SJCRH30 (cell line): ENCODE results near the genes FBN2 and P4HA2.

DNA sequence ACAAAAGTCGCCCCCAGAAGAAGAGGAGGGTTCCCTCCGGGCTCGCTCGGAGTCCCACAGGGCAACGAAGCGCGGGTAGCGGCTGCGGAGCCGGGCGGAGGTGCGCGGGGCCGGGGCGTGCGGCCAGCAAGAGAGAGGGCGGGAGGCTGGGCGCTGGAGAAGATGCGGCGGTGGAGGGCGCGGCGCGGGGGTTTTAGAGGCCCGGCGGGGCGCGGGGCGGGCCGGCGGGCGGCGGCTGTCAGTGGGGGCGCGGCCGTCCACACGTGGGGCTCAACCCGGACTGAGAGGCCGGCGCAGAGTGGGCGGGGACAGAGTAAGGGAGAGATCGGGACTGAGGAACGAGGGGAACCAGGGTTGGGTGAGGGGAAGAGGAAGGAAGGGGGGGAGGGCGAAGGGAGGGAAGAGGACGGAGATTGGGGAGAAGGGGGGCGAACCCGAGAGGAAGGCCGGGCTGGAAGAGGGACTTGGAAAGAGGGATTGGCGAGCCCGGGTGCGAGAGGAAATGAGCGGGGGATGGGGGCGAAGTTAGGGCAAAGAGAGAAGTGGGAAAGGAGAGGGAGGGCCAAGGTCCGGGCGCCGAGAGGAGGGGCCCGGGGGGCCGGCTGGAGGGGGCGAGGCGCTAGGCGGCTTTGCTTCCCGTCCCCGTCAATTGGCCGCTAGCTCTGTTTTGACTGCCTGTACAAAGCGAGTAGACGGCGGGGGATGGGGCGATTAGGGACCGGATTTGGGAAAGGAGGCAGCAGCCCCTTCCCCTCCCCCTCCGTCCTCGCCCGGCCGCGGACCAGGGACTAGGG, at the start of gene FBN2:
FBN2 (minus strand) TSS at position 169 of the 794 bp plus-strand sequence.
- RAMPAGE, long total RNA: no peak

- RAMPAGE, long total RNA: no peak
Observed at GRCh38 chr5:128966115-128966671, 905 bp downstream of the SLC27A6 start.

GRCh38 chr5:131019778-131020352, 145.2 kb downstream of the HINT1 start:
- RAMPAGE, long total RNA: no peak

DNA sequence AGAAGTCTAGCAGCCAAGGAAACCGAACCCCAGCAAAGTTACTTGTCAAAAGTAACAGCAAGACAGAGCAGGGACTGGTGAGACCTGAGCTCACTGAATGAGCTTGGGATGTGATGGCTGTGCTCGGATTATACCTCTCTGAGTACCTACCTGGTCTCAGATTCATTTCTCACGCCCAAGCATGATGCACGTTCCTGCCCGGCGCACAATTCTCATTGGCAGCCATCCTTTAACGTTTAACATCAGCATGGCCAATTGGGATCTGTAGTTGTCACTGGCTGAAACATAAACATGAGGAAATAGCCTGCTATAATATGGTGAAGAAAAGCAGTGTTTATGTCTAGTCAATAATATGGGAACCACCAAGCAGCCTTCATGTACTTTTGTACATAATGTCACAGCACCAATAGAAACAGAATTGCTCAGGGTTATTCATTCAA, 732 bp downstream of the LYRM7 start:
- RAMPAGE, long total RNA: no peak

DNA sequence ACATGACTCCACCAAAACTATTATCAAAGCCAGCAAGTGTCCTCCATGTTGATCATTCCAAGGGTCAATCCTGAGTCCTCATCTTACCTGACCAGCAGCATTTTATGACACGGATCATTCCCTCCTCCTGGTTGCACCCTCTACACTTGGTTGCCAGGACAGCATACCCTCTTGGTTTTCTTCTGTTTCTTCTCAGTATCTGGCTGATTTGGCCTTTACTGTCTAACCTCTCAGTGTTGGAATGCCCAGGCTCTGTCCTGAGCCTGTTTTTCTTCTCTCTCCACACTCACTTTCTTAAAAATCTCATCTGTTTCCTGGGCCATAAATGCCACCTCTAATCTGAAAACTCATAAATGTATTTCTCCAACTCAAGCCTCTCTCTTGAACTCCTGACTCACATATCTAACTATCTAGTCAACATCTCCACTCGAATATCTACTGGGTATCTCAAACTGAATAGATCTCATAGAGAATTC, 40.0 kb upstream of the CDC42SE2 start:
- RAMPAGE, long total RNA: no peak

DNA sequence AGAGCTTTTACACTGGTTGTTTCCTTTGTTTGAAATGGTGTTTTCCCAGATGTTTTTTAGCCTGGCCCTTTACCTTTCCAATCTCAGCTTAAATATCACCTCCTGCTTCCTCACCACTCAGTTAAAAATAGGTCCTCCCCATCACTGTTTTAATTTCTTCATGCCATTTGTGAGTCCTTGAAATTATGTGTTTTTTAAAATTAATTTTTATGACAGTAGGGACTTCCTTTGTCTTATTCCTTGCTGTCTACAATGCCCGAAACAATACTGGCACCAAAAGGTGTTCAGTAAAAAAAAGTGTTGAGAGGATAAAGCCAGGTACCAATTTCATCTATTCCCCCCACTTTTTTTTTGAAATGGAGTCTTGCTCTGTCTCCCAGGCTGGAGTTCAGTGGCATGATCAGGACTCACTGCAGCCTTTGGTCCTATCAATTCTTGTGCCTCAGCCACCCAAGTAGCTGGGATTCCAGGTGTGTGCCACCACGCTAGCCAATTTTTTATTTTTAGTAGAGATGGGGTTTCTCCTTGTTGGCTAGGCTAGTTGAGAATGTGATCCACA, 13.9 kb downstream of the CDC42SE2 start:
- RAMPAGE, long total RNA: no peak

- RAMPAGE, long total RNA: no peak
Observed at GRCh38 chr5:131341387-131341929, 77.6 kb downstream of the CDC42SE2 start.

GRCh38 chr5:131345272-131345626, 81.4 kb downstream of the CDC42SE2 start:
- RAMPAGE, long total RNA: no peak

- RAMPAGE, long total RNA: no peak
Observed at GRCh38 chr5:131348512-131349046, 84.7 kb downstream of the CDC42SE2 start.

DNA sequence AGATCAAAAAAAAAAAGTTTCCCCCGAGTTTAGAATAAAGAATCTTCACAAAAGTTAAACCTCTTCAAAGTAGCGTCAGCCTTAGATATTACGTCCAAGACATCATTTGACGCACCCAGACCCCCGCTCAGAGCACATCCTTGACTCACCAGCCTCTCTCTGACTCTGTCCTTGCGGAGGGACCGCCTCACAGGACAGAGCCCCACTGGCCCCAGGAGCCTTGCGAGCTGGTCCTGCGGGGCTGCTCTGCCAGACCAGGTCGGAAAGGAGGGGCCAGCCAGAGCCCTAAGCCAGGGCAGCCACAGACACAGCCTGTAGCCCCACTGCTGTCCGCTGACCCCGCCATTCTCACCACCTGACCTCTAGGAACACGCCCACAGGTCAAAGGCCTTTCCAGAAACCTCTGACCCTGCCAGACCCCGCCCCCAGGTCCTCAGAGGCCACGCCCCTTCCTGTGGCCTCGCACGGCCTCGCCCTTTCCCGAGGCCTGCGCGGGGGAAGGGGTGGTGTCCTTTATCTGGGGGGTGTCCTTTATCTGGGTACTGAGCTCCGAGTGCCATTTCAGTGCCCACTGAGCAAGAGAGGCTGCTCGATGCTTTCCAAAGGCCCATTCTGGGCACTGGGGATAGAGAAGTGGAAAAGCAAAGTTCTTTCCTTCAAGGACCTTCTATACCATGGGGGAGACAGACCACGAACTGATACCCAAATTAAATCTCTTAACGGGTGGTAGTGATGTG, 46.7 kb downstream of the P4HA2 start:
- RAMPAGE, long total RNA: no peak

DNA sequence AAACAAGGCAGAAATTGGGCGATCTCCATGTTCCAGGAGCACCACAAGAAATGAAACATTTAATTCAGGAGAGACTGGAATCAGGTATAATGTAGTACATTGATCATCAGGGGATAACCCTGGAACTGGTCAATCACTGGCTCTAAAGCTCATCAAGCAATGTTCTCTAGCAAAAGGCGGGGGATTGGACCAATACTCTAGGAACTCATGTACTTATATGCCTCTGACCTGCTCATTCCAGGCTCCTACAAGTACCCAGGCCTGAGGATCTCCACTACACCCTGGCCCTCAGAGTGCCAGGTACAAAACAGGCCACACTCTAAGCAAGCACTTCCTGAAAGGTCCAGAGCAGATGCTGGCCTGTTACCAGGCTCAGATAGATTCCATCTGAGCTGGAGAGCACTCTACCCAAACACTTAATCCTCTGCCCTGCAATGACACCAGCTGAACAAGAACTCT, 3.1 kb downstream of the P4HA2 start:
- RAMPAGE, long total RNA: no peak

GRCh38 chr5:132227709-132228493, at the start of gene P4HA2:
TSS of gene P4HA2 (minus strand) at chr5:132227853.
- RAMPAGE, long total RNA: start-site peak on the minus strand at chr5:132227810-132227857, 513 and 147 reads in 2 replicates

- RAMPAGE, long total RNA: no peak
Observed at GRCh38 chr5:132252910-132253469, 4.5 kb upstream of the PDLIM4 start.

- RAMPAGE, long total RNA: no peak
Observed at GRCh38 chr5:132263875-132264430, 6.5 kb downstream of the PDLIM4 start.

DNA sequence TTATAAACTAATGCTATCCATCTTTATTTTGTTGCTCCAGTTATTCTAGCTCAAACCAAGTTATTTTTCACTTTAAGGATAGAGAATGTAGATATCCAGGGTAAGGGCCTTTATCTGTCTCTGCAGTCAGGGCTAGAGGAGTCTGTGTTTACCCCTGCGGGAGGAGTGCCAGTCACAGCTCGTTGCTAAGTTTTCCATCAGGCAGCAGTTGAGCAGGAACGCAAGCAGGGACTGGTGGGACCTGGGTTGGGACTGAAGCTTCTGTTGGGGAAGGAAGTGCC, 6.3 kb downstream of the SLC22A4 start:
- RAMPAGE, long total RNA: no peak

- RAMPAGE, long total RNA: no peak
Observed at GRCh38 chr5:132410106-132410289, 40.5 kb downstream of the SLC22A5 start.

GRCh38 chr5:132411539-132411689, 41.9 kb downstream of the SLC22A5 start:
- RAMPAGE, long total RNA: no peak

- RAMPAGE, long total RNA: no peak
Observed at GRCh38 chr5:132412527-132413002, 43.1 kb downstream of the SLC22A5 start.

- RAMPAGE, long total RNA: no peak
Observed at GRCh38 chr5:132426473-132427341, 57.2 kb downstream of the SLC22A5 start.

DNA sequence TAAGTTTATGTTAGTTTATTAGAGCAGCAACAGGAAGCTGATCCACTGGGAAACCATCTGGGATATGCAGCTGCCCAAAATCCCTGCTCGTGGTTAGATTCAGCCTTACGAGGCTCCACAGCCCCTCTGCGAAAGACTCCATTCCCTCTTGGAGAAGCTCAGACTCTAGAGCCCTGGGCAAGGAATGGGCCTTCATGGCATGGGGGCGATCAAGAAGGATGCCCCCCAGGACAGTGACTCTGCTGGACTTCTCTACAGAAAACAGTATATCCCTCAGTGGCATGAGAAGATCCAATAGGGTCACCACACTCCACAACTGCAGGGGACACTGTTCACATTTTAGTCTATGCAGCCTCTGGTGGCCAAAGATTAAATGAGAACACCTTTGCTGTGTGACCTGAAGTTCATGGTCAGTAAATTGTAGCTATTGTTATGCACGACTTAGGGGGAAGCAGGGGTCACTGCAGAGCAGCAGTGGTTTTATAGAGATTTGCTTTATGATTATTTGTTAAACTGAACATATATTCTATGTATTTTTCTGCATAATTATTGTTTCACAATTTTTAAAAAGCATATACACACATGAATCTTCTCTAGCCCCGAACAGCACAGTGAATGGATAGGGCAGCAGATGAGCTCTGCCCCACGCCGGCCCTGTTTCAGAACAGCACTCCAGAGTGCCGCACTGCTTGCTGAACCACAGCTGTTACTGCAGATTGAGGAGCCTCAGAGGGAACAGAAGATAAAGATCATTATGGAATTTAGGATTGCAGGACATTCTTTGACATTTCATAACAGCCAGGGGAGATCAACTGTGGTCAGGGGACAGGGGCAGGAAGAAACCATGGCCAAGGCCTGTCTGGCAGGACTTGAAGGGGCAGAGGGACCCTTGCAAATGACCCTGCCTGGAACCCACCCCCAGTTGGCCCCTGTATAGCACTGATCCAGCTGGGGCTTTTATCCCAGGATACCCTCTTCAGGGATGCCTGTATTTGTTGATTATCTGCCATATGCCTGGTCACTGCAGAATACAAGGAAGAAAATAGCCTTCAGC, 20.8 kb downstream of the IRF1 start:
- RAMPAGE, long total RNA: no peak